H4 (cell line): Measurements from ENCODE around the genes ARTN, CCDC24 and KLF18.

DNA sequence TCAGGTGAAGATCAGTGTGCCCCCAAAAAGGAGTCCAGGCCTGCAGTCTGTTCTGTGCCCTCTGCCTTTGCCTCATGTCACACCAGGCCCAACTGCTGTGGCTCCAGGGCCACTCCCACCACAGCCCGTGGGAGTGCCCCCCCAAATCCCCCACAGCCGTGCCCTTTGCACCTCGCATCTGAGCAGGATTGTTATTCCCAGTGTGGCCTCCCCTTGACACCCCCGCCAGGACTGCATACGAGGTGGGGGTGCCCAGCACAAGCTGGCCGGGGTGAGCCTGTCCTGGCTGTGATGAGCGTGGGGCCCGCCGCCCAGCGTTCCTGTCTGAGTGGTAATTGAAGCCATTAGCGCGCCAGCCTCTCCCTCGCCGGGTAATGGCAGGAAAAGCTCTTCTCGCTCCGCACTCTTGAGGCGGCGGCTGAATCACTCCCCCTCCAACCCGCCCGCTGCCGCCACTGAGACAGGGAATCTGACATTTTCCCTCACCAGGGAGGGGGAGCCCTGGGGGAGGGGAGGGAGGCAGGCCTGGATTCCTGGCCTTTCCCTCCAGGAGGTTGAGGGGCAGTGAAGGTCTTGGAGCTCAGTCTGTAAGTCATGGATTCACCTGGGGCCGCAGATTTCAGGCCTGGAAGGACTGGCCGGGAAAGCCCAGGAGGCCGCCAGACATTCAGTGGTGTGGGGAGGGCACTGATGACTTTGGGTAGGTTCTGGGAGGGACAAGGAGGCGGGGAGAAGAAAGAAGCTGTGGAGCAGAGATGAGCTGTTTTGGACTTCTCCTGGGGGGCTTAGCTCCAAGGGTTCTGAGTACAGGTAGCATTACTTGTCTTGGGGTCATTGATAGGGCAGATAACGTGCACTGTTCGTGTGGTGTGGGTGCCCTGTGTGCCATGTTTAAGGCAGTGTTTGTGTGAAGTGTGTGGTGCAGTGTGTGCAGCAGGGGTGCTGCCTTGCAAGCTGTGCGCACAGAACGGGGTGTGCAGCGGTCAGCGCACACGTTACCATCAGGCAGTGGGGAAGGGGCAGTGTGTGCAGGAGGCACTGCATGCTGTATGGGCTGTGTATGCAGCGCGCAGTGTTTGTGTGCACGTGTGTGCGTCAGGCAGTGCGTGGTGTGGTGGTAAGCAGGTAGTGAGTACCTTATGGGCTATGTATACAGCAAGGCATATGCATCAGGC is 28.0 kb downstream of the PTPRF start:
- RAMPAGE, long total RNA = no peak

DNA sequence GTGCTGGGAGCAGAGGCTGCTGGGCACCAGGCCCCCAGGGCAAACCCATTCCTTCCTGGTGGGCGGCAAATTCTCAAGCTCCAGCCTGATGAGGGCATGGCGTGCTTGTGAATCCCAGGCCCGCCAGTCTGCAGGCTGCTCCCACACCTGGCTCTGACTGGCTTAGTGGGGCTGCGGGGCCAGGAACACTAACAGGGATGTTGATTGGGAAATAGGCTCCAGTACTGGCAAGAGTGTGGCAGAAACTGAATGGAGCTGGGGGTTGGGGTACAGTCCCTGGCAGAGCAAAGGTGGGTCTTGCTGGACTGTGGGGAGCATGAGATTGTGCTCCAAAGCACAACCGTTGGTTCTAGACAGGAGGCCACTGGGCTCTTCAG is 47.6 kb downstream of the PTPRF start:
- RAMPAGE, long total RNA = no peak

DNA sequence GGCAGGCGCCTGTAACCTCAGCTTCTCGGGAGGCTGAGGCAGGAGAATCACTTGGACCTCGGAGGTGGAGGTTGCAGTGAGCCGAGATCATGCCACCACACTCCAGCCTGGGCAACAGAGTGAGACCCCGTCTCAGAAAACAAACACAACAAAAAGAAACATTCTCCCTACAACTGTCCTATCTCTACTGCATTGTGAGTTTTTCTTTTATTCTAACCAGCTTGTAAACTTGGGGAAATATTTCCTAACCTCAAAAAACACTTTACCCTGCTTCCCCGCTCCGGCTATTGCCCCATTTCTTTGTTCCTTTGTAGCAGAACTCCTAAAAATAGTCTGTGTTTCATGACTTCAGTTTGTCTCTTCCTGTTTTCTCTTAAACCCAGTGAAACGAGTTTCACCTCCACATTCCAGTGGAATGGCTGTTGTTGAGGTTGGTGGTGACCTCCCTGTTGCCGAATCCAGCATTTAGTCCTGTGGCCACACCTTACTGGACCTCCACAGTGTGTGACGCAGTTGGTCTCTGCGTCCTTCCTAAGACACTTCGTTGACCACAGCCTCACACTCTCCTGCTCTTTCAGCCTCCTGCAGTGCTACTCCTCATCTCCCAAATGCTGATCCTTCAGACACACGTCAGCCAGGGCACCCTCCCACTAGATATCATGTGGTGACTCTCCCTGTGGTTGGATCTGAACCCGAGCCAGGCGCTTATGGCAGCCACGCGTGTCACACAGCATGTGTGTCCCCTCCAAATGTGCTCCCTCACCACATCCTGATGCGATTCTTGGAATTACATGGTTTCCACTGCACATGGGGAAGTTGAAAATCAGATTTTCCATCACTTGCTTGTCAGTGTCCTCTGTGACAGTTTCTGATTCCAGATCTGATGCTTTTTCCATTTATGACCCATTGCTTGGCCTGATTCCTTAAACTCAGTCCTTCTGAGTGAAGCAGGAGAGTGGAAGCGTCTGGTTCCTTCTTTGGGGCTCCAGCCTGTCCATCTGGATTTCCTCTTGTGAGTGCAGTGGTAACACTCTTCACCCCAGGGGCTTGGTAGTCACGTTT is 99.2 kb upstream of the ARTN start:
- RAMPAGE, long total RNA = no peak

GRCh38 chr1:43932886-43934099 is at the start of gene ARTN:
ARTN (plus strand) TSS chr1:43933801.
- RAMPAGE, long total RNA = no peak

GRCh38 chr1:43936043-43936864 is 2.7 kb downstream of the ARTN start:
- RAMPAGE, long total RNA = no peak

GRCh38 chr1:43971260-43971974 is 1.6 kb downstream of the DPH2 start:
- RAMPAGE, long total RNA = no peak

DNA sequence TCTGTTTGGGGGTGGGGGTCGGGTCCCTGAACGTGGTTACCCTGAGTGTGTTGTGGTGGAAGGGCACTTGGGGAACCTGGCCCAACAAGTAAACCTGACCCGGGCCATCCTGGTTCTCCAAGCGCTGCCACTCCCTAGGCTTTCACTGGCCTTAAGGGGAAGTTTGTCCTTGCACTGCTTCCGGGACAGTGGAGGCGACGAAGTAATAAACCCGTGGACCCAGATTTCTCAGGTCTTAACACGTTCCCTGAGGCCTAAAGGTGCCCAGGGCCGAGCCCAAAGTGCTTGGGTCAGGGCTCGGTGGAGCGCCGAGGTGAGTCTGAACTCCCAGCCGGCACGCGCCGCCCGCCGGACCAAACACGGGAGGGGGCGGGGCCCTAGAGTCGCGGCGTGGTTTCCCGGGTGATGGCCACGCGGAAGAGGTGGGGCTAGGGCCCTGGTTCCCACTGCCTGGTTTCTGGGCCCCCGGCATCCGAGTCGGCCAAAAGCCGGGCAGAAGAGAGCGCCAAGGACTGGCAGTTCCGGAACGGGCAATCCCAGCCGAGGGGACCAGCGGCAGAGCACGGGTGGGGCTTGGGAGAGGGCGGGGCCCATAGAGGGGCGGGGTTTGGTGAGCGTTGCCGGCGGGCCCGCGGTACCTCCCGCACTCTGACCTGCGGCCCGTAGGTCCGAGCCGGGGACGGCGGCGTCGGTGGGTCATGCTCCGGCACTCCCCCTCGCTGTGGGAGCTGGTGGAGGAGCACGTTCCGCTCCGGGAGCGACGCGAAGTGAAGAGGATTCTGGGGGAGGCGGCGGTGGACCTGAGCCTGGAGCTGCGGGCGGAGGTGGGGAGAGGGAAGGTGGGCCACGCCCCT is at the start of gene CCDC24:
Gene CCDC24 (plus strand): TSS at position 419 of the 854 bp plus-strand sequence.
- RAMPAGE, long total RNA = start-site peak on the plus strand centred at position 656 of the sequence, 122 bp wide, 32 reads

DNA sequence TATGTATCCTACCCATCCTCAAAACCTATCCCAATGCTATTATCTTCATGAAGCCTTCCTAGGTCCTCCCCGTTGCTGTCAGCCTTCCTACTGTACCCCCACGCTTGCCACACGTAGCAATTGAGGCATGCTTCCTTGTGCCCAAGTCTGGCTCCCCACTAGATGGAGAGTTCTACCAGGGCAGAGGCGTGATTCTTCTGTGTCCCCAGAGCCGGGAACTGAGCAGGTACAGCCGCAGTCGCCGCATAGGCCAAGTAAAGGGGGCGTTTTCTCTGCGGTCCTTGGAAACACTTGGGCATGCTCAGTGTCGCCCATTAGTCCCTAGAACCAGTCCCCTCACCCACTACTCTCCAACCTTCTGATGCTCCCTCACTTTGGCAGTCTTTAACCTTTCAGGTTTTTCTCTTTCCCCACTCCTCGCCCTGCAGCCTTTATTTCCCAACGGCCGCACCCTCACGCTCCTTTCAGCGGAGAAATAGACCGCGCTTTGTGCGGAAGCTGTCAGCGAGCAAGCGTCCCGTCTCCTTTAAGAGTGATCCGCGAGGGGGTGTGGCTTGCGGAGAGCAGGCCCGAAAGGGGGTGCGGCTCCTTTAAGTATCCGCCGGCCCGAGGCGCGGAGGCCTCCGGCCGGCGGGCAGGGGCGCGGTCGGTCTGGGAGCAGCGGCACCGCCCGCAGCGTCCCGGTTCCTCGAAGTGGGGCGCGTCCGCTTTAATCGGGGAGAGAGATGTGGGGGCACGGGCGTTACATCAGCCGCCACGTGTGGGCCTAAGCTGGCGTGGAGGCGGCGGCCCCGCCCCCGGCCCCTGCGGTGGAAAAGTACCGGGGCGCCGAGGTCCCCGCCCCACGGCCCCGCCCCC is 1.5 kb downstream of the SLC6A9 start:
- RAMPAGE, long total RNA = no peak

GRCh38 chr1:44141465-44141917 is at the start of gene KLF18:
KLF18 (minus strand) TSS chr1:44141631.
- RAMPAGE, long total RNA = no peak

DNA sequence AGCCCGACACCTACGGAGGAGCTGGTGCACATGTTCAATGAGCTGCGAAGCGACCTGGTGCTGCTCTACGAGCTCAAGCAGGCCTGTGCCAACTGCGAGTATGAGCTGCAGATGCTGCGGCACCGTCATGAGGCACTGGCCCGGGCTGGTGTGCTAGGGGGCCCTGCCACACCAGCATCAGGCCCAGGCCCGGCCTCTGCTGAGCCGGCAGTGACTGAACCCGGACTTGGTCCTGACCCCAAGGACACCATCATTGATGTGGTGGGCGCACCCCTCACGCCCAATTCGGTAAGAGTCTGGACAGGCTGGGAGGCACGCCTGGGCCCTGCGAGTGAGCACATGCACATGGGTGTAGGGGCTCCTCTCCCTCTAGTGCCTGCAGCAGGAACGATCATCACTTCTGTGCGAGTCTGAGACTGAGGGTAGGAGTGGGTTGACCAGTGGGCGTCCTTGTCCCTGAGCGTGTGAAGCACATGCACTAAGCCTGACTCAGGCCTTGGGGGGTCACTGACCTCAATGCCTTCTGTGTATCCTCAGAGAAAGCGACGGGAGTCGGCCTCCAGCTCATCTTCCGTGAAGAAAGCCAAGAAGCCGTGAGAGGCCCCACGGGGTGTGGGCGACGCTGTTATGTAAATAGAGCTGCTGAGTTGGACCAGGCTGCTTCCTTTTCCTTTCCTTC is 6.9 kb downstream of the DMAP1 start:
- RAMPAGE, long total RNA = no peak

DNA sequence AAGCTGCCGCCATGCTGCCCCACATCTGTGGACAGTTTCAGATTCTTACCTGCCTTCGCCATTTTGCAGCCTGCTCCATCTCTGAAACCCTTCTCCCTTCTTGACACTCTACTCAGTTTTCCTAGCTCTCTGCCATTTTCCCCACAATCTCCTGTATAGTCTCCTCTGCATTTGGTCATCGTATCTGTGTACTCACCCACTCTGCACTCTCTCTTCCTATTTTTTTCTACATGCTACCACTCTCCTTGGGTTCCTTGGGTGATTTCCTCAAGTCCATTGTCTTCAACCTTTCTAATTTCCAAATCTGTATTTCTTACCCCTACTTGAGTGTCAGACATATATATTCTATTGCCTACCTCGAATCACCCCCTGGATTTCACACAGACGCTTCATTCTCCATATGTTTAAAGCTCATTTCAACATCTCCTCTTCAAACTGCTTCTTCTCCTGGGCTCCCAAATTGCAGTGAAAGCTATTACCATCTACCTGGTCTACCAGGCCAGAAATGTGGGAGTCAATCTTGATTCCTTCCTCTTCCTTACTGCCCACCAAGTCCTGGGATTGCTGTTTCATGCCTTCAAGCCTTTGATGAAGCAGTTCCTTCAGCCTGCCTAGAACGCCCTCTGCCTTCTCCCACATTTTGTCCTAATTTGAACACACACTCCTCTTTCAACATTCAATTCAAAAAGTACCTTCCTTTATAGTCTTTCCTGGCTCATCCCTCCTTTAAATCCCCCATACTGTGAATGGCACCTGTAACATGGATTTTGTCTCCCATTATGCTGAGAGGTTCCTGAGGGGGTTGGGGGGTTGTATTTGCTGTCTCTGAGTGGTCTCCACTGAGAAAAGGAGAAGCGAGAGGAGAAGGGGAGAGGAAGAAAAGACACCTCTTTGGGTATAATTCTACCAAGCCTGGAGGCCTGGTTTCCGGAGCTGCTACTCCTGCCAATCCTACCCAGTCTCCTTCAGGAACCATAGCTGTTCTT is 42.3 kb downstream of the DMAP1 start:
- RAMPAGE, long total RNA = no peak

DNA sequence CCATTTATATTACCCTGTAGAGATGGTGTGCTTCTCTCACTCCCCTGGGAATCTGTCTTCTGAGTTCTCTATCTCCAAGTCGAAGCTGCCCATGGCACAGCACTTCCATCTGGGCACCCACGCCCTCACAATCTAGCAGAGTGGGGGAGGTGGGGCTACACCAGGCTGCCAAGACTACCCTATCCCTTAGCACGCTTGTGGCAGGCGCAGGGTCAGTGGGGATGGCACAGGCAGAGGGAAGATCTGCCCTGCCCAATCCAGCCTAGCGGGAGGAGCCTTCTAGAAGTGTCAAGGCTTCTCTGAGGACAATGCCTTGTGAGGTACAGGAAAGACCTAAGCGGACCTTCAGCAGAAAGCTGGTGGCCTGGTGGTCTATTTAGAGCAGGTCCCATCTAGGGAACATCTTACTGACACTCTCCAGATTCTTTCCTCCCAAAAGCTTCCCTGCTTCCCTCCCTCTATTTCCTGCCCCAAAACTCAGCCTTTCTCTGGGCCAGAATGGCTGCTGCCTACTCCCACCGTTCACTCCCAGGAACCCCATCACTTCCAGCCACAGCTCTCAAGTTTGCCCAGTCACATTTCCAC is 49.2 kb downstream of the DMAP1 start:
- RAMPAGE, long total RNA = no peak

DNA sequence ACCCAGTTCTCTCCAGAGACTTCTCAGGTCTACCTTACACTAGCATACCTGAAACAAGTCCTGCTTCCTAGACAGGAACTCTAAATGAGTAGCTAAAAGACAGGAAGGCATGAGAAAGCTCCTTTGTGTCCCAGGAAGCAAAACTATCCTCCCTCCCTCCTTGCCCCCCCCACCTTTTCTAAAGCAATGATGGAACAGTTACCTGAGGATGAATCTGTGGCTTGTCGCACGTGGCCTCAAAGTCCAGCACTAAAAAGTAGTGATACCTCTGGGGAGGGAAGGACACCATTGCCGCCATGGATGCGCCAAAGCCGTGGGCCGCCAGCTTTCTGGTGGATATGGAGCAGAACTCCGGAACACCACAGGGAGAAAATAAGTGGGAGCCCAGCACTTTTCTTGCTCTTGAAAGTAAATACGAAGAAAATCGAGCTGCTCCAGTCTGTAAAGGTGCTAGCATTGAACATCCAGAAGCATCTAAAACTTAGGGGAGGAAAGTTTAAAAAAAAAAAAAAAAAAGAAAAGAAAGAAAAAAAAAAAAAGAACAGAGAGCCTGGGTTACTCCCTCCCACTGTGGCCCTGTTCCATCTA is 16.1 kb downstream of the ERI3 start:
- RAMPAGE, long total RNA = no peak

DNA sequence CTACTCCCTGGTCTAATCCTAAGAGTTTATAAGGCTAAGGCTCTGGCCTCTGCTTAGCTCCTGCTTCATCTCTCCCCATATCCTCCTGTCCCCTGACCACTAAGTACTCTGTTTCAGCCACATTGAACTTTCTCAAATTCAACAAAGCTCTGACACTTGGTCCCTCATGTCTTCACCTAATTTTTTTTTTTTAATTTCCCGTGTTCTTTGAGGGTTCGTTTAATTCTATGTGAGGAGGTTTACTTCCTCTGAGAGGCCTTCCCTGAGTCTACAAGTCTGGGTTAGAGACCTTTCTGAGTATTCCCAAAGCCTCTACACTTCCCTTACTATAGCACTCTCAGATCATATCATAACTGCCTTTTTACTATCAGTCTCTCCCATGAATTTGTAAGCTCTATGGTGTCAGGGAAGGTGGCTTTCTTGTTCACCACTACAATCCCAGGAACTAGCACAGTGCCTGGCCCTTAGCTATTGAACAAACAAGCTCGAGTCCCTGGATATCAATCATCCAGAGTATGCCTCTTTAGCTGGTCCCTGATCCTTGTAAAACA is 3.3 kb downstream of the ERI3 start:
- RAMPAGE, long total RNA = no peak

DNA sequence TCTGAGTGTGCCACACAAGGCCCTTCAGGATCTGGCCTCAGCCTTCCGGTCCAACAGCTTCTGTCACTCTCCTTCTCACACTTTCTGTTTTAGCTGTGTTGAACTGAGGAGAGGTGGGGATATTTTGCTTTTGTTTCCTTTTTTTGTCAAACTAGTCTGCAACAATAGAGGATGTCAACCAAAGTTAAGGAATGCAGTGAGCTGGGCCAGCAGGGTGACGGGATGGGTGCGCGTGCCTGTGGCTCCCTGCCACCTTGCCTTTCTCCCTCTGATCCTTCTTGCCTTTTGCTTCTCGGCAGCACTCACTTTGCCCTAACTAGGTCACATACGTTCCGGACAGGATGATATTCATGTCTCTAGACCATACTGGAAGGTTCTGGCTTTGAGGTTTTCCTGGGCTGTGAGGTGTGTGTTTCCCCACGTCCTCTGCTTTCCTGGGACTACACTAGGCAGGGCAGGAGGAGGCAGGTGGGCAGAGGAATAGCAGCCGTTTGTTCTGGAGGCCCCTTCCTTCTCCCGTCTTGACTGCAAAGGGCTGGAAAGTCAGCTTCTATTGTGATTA is 67.7 kb downstream of the RNF220 start:
- RAMPAGE, long total RNA = no peak

DNA sequence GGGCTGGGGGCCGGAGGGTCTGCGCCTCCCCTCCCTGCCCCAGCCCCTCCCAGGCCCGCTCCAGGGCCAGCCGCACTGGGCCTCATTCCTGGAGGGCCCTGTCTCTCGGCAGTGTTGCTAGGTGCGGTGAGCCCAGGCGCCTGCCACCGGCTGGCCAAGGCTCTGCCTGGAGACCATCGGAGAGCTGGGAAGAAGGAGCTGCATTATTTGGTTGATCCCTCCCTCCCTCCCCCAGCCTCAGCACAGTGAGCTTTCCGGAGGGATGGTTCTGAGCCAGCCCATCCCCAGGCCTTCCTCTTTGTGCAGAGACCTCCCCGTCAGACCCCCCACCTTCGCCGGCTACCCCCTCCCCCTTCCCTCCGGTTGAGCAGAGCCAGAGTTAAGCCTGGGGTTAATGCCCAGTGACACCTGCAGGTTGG is 131.4 kb downstream of the TMEM53 start:
- RAMPAGE, long total RNA = no peak

DNA sequence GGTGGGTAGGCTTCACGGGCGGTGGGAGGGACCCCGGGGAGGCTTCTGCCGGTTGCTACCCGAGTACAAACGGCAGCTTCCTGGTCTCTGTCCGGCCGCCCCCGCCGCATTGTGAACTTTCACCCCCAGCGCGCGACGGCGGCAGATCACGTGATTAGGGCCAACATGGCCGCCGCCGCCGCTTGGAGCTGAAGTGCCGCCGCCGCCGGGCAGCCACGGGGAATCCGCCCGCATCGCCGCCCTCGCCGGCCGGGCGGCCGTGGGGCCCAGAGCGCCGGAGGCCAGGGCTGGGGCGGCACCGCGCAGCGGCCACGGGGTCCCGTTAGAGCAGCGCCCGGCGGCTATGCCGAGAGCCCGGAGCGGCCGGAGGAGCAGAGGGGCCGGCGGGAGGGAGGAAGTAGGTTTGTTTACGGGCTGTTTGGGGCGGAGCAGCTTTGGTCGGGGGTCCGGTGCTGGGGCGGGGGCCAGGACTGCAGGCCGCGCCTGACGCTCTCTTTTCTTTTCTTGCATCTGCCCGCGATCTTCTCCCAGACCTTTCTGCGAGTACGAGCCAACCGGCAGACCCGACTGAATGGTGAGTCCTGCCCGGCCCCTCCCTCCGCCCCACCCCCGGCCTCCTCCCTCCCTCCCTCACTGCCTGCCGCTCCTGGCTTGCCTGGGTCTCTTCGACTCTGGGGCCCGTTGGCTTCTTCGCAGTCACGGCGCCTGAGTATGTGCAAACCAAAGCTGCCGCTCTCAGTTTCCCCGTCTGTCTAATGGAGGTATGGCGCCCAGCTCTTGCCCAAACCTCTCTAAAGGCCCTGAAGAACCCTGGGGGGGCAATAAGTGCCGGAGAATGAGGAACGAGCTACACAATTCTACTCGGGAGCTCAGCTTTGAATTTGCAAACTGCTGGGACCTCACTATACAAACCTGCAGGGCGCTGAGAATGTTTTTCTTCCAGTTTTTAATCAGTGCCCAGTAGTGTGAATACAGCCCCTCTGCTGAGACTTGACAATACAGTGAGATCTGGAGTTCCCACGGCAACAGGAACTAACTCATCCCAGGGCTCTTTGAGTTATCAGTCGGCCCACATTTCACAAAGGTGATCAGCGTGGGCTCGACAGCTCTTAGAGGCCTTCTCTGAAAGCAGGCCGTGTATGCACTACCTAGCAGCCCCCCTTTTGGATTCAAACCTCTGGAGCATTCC is 42.1 kb downstream of the TMEM53 start:
- RAMPAGE, long total RNA = no peak

GRCh38 chr1:44778362-44778567 is 2.9 kb downstream of the RPS8 start:
- RAMPAGE, long total RNA = no peak

DNA sequence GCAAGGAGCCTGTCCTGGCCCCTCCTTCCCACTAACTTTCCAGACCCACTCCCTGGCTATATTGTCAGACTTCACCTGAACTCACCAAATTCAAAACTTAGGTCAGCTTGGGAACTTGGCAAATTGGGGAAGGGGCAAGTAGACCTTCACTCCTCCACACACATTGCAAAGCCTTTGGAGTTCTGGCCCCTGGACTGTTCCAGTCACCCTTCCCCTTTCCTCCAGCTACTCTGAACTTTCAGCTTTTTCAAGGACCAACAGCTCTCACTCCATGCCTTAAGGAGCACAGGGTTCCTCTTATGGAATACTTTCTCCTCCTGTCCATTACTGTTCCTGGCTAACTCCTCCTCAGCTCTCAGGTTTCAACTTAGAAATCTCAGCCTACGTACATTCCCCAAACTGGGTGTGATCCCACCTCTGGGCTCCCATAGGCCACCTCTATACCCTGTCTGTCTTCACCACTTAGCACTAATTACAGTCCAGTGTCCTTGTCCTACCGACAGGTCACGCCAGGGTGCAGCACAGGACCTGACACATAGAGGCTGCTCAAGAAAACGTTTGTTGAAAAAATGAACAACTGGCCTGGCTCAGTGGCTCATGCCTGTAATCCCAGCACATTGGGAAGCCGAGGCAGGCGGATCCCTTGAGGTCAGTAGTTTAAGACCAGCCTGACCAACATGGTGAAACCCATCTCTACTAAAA is 5.5 kb upstream of the BEST4 start:
- RAMPAGE, long total RNA = no peak

GRCh38 chr1:44811119-44812184 is 3.1 kb downstream of the BTBD19 start:
- RAMPAGE, long total RNA = no peak